Lower leg skin (tissue), 2 donors: ENCODE measurements around the gene CRTAP.

- PRO-cap: no peak
- RAMPAGE, long total RNA, 2 experiments: no peak in any of the 2 experiments
Measured at GRCh38 chr3:30644577-30645666, 38.5 kb downstream of the TGFBR2 start.

GRCh38 chr3:30660520-30661780 is 54.5 kb downstream of the TGFBR2 start:
- PRO-cap: no peak
- RAMPAGE, long total RNA, 2 experiments: no peak in any of the 2 experiments

- PRO-cap: no peak
- RAMPAGE, long total RNA, 2 experiments: no peak in any of the 2 experiments
Measured at GRCh38 chr3:30664913-30665298, 58.5 kb downstream of the TGFBR2 start.

DNA sequence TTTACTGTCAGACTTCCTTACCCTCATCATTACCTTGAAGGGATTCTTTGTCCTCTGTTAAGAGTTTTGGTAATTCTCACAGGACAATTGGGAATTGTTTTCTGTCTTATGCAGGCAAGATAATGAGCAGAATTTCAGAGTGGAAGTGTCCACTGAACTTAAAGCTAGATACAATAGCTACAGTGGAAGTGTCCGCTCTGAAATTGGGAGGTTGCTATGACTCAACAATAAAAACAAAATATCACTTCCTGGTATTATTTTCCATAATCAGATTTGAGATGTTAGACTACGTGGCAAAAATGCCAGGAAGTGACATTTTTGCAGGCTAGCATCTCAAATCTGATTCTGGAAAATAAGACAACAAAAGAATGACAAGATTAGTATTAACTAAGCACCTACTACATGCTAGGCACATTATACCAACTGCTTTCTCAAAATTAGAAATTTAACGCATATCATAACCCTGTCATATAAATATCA is 267.1 kb upstream of the STT3B start:
- PRO-cap: no peak
- RAMPAGE, long total RNA, 2 experiments: no peak in any of the 2 experiments

DNA sequence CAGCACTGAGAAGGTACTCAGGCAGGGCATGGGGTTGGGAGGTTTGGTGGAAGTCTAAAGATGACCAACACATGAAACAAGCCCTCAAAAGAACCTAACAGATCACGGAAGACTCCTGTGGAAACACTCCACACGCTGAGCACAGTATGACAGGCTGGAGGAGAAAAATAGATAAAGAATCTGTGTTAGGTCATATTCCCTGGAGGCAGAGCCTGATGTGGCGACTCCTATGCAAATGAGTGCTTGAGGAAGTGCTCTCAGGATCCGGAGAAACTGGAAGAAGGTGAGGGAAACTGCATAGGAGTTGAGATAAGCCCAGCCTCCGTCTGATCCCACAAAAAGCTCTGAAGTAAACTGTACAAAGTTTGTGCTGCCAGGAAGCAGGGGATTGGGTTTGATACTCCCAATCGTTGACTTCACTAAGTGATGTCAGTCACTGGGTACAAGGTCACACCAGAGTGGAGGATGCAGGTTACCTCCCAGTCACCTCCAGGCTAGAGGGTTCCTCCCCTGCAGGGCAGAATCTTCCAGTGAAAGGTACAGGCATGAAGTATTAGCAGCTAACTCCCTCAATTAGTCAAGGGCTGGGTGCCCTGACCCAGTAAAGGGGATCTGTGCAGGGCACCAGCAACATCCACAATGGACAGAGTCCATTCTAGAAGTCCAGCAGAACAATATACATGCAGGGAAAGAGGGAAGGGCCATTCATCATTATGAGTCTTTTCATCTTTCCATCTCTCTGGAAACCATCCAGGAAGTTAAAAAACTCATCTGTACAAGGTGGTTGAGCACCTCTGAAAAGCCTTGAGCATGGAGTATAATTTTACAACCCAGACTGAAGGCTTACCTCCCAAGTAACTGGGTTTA is 33.3 kb downstream of the OSBPL10 start:
- PRO-cap: no peak
- RAMPAGE, long total RNA, 2 experiments: no peak in any of the 2 experiments

DNA sequence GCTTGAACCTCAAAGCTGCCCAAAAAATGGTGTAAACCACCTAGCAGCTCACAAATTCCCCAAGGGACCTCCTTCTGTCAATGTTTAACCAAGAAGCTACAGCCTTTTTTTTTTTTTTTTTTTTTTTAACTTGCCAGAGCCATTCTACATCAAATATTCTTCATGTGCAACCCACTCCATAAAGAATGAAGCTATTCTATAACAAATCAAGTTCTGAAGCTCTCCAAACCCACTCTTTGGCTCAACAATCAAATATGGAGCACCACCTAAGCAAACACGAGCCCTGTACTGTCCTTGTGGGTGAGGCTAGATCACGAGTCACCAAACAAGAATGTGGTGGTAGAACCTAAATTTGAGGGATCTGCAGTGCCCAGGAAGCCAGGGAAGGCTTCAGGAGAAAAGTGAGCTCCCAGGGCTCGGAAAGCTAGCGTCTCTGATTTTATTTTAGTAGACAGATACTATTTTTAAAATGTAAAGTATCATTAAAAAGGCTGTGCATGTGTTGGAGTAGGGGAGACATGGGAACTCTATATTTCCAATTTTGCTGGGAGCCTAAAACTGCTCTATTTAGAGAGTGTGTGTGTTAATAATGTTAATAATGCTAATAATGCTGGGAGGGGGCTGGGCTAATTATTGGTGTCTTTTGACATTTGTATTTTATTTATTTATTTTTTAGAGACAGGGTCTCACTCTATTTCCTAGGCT is 20.0 kb downstream of the OSBPL10 start:
- PRO-cap: no peak
- RAMPAGE, long total RNA, 2 experiments: no peak in any of the 2 experiments

GRCh38 chr3:32120418-32120756 is 14.0 kb downstream of the GPD1L start:
- PRO-cap: no peak
- RAMPAGE, long total RNA, 2 experiments: no peak in any of the 2 experiments

DNA sequence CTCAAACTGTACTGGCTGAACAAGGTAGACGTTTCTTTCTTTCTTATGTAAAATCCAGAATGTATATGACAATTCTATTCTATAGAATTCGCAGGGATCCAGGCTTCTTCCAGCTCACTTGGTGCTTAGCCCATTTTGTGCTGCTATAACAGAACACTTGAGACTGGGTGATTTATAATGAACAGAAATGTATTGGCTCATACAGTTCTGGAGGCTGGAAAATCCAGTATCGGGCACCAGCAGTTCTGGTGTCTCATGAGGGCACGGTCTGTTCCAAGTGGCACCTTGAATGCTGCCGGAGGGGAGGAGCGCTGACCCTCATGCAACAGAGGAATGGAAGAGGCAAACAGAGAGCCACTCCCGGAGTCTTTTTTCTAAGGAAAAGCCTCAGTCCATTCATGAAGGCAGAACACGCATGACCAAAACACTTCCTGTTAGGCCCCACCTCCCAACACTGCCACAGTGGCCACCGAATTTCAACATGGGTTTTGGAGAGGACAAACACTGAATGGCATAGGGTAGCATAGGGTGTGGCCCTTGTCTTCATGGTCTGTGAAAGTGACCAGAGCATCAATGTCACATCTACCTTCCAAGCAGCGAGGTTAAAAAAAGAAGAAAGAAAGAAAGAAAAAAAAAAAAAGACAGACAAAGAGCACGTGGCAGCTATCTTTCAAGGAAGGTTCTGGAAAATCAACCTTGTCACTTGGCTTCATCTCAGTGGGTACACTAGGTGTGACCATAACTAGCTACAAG is 46.0 kb downstream of the GPD1L start:
- PRO-cap: no peak
- RAMPAGE, long total RNA, 2 experiments: no peak in any of the 2 experiments

GRCh38 chr3:32414112-32414533 is 22.5 kb downstream of the CMTM7 start:
- PRO-cap: no peak
- RAMPAGE, long total RNA, 2 experiments: no peak in any of the 2 experiments

- PRO-cap: no peak
- RAMPAGE, long total RNA, 2 experiments: no peak in any of the 2 experiments
Measured at GRCh38 chr3:32419719-32421078, 28.5 kb downstream of the CMTM7 start.

- PRO-cap: no peak
- RAMPAGE, long total RNA, 2 experiments: no peak in any of the 2 experiments
Measured at GRCh38 chr3:32424072-32424717, 32.5 kb downstream of the CMTM7 start.

DNA sequence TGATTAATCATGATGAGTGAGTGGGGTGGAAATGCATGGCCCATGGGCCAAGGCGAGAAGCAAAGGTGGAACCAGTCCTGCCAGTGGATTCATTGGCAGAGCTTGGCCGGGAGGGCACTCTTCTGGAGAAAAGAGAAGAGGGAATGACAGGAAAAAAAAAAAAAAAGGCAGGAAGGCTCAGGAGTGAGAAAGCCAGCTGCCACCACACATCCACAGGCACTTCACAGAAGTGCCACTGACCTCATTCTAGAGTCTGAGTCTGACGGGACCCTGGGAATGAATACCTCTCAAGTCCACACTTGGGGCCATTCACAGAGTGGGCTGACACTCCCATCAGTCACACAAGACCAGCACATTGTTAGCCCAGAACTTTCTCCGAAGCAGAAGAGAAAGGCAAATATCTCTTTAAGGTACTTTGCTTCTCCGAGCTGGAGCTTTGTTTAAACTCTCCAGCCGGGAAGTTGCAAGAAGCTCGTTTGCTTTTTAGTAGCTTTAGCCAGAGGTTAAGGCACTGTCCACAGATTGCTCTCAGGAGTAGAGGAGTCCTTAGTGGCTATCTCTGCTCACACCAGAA is 53.9 kb downstream of the CMTM6 start:
- PRO-cap: no peak
- RAMPAGE, long total RNA, 2 experiments: no peak in any of the 2 experiments

GRCh38 chr3:32463269-32464107 is 39.2 kb downstream of the CMTM6 start:
- PRO-cap: no peak
- RAMPAGE, long total RNA, 2 experiments: no peak in any of the 2 experiments

DNA sequence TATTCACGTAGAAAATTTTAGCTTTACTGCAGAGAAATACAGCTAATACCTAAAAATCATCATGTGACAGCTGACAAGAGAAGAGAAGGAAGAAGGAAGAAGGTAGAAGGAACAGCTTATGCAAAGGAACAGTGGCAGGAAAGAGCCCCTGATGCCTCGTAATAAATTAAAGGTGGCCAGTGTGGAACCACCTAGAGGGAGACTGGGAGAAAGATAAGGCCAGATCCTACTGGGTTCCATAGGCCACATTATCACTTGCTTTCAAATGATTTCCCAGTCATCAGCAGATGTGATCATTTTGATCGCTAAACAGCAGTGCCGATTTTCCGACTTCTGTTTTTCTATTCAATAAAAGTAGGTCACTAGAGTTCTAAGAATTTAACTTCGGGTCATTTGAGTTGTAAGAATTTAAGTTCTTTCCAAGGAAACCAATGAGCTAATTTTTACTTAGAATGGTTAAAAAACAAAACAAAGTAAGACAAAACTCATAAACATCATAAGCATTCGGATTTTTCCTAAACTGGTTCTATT is 1.3 kb downstream of the CMTM6 start:
- PRO-cap: no peak
- RAMPAGE, long total RNA, 2 experiments: no peak in any of the 2 experiments

DNA sequence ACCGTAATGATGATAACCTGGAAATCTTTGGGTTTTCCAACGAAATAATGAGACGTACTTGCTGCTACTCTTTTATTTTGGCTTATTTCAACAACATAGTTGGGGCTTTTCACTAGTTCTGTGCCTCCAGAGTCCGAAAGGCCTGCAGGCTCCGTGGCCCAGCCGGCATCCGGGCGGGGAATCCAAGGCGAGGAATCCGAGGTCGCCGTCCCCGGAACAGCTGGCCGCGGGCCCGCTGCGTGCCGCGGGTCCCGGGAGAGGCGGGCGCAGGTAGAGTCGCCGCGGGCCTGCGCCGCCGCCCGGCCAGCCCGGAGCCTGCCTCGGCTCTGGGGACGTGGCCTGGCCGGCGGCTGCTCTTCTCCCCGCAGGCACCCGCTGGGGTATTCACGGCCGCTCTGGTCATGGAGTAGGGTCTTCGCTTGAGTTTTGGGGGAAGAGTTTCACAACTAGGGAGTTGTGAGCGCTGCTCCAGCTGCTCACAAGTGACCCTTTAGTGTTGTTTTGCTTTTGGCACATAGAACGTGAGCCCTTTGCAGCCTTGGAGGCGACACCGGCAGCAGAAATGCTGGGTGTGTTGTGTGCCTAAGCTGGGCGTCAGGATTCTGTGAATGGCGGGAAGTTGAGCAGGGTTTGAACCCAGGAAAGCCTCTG is 3.9 kb downstream of the TRIM71 start:
- PRO-cap: no peak
- RAMPAGE, long total RNA, 2 experiments: no peak in any of the 2 experiments

GRCh38 chr3:33113648-33114313 is at the start of gene CRTAP:
TSS of gene CRTAP (plus strand) at chr3:33114014.
- PRO-cap: bidirectional peak, plus-strand start at chr3:33113983, minus-strand start at chr3:33113887; bidirectional peak, plus-strand start at chr3:33114063, minus-strand start at chr3:33114036
- RAMPAGE, long total RNA, 2 experiments: no peak in any of the 2 experiments

GRCh38 chr3:33416556-33417125 is 23.6 kb downstream of the UBP1 start:
- PRO-cap: no peak
- RAMPAGE, long total RNA, 2 experiments: start-site peak on the minus strand in 1 of 2 experiments, at chr3:33416785-33416831 at its widest, 17 reads per replicate

DNA sequence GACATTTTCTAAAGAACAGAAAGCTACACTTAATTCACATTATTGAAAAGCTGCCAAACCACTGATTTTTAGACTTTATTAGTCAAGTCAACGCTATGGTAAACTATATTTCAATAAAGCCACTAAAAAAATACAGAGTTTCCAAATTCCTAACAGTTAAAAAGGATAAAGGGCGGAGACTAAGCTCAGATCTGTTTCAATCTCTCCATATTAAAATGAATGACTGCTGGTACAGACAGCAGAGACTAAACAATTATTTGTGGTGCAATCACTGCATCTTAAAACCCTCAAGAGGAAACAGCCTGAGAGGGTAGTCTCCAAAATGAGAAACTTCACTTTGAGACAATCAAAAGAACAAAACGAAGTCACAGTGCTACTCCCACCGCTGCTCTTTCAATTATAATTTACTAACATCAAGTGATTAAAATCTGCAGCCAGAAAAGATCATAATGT is 1.3 kb downstream of the UBP1 start:
- PRO-cap: no peak
- RAMPAGE, long total RNA, 2 experiments: no peak in any of the 2 experiments

- PRO-cap: bidirectional peak, plus-strand start at chr3:33440797, minus-strand start at chr3:33440587; unidirectional peak, plus-strand start at chr3:33441029
- RAMPAGE, long total RNA, 2 experiments: no peak in any of the 2 experiments
Measured at GRCh38 chr3:33440700-33441764, 827 bp upstream of the UBP1 start.

GRCh38 chr3:33592999-33593717 is 124.9 kb downstream of the CLASP2 start:
- PRO-cap: no peak
- RAMPAGE, long total RNA, 2 experiments: no peak in any of the 2 experiments